Ovary (tissue), 7 donors: ENCODE measurements around the genes FLG, LCE5A, SPRR2E, NPR1 and INTS3.

- PRO-cap, 7 experiments = peak in 7 of 7 experiments; most common plus-strand start chr1:151905241 (in 7); most common minus-strand start chr1:151905173 (in 2)
- RAMPAGE, long total RNA, 2 experiments = no peak in any of the 2 experiments
Observed at GRCh38 chr1:151904799-151905402, 4.4 kb downstream of the THEM4 start.

DNA sequence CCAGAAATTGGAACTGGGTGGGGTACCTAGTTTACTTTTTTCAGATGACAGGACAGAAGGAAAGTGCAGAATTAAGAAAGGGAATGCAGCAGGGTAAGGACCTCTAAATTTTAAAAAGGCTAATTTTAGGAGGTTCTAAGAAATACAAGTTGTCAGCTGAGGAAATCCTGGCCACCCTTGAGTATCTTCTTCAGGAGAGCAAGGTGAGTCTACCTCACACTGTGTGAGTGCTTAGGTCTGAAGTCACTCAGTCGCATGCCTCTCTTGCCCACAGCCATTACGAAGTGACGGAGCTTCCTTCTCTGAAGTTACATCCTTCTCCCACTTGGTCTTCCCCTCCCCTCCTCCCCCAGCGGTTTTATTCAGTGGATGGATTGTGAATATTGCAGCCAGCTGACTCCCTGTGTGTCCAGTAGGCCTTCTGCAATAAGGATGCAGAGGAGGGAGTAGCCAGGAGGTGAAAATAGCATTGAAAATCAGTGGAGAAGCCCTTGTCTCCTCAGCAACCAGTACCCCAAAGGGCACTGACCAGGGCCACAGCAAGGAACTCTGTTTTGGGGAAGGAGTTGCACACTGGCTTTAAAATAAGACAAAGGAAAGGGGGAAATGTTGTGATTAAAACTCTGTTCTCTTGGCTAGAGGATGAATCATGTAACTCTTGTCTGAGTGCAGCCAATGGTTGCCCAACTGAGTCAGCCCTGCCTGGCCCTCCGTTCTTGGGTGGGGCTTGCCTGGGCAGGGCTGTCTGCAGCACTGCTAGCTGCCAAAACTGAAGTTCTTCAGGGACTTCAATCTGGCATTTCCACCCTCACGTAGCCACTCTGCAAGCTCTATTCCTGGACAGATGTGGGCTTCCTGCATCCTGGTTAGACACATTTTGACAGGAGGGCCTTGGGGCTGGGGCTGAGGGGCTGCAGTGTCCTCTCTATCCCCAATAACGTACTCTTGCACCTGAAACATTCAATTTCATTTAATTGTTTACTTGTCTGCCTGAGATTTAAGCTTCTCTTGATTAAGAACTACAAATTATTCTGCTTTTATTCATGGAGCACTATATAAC, 4.3 kb downstream of the S100A10 start:
- PRO-cap, 7 experiments = peak in 1 of 7 experiments; most common plus-strand start position 782 of the sequence (in 1)
- RAMPAGE, long total RNA, 2 experiments = no peak in any of the 2 experiments

DNA sequence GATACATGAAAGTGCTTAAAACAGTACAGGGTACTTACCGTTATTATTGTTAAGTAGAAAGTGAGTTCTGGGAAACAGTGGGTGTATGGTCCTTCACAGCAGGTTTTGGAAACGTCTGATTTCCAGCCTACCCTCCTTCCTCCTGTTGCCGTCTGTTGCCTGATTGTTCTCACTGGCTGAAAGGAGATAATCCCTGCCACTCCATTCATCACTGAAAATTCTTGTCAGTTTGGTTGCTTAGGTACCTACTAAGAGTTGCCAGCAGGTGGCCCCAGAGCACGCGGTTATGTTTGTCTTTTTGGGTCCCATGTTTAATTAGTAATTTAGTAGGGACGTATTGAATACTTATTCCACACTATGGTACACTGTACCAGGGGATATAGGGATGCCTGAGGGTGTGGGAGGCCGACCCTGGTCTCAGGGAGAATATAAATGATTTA, 30.7 kb upstream of the RPTN start:
- PRO-cap, 7 experiments = no peak in any of the 7 experiments
- RAMPAGE, long total RNA, 2 experiments = no peak in any of the 2 experiments

DNA sequence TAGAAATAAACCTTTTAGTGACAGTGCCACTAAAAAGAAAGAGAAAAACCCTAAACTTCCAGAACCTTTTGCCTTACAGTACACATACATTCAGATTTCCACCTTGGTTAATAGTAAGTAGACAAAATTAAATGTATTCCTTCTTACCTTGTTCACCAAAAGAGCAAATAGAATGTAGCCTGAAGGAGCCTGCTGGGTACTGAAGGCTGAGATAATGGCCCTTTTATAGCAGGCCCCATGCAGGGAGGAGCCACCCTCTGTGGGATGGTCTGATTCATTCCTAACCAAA, at the start of gene FLG:
Gene FLG, minus strand, starts transcription at position 198 of the 289 bp plus-strand sequence.
- PRO-cap, 7 experiments = no peak in any of the 7 experiments
- RAMPAGE, long total RNA, 2 experiments = no peak in any of the 2 experiments

GRCh38 chr1:152442737-152443238, 28.7 kb upstream of the CRNN start:
- PRO-cap, 7 experiments = no peak in any of the 7 experiments
- RAMPAGE, long total RNA, 2 experiments = no peak in any of the 2 experiments

DNA sequence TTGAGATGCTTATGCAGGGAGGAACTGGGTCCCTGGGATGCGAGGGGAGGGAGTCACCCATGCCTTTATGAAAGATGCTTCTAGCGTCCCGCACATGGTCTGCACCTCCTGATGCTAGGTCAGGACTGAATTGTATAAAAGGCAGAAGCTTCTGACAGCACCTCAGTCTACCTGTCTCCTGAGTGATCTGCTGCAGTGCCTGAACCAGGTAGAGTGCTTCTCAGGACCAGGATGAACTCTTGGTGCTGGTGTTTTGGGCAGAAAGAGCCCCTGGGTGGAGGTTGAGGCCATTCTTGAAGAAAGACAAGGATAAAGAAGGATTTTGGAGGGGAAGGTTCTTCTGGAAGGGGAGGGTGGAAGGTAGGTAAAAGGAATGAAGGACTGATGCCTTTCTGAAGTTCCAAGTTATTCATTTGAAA, at the start of gene LCE5A:
Gene LCE5A, plus strand, starts transcription at position 165 of the 419 bp plus-strand sequence.
- PRO-cap, 7 experiments = no peak in any of the 7 experiments
- RAMPAGE, long total RNA, 2 experiments = no peak in any of the 2 experiments

DNA sequence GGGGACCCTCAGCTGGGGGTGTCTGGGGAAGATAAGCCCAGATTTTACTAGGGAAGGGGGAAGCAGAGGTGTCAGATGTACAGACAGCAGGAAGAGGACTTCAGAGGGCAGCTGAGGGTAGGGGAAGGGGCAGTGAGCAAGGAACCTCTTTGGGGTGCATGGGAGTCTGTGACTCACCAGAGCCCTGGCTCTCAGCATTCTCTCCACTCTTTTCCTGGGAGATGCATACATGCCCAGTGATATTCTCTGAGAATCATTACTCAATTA, 416 bp upstream of the LCE3B start:
- PRO-cap, 7 experiments = no peak in any of the 7 experiments
- RAMPAGE, long total RNA, 2 experiments = no peak in any of the 2 experiments

DNA sequence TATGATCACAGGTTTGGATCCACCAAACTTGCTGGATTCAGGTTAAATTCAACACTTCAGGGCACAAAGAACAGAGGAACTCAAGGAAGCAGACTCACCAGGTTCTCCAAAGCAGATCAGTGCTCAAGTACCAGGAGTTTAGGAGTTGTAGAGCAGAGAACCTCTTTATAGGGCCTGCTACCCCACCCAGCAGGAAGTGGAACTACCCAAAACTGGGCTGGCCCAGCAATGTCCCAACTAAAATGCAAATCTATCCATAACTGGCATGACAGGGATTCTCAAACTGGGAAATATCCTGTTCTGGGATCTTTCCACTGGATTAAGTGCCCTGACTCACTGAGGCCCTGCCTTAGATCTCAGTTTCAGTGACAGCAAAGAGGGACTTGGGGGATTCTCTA, at the start of gene SPRR2E:
Gene SPRR2E, minus strand, starts transcription at position 141 of the 398 bp plus-strand sequence.
- PRO-cap, 7 experiments = no peak in any of the 7 experiments
- RAMPAGE, long total RNA, 2 experiments = no peak in any of the 2 experiments

DNA sequence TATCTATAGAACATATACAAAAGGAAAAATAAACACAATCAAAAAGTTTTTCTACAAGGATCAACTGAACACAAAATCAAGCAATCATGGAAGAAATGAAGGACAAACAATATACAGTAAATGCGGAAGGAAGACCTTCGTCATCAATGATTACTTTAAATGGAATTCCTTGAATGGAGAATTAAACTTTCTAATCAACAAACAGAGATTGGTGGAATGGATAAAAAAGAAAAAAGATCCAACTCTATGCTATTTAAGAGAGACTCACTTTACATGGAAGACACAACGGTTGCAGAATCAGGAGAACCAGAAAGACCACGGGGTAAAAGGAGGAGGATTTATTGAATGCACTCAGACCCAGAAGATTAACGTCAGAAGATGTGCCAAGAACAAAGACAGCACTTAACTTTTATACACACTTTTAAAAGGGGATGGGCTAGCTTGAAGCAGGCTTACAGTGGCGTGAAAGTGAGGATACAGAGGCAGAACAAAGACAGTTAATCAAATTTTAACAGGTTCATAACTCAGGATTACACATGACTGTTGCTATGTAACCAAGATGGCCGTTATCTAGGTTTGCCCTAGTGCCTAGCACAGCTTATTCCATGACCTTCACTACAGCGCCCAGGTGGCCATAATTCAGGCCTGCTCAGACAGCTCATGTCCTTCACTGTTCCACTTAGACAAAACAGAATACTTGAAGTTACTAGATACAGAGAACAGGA, 5.9 kb upstream of the SPRR2F start:
- PRO-cap, 7 experiments = peak in 5 of 7 experiments; most common plus-strand start position 449 of the sequence (in 4); most common minus-strand start position 384 of the sequence (in 3)
- RAMPAGE, long total RNA, 2 experiments = start-site peak on the minus strand in 2 of 2 experiments, centred at positions 309 to 345 of the sequence, 52 to 2,528 reads per replicate

DNA sequence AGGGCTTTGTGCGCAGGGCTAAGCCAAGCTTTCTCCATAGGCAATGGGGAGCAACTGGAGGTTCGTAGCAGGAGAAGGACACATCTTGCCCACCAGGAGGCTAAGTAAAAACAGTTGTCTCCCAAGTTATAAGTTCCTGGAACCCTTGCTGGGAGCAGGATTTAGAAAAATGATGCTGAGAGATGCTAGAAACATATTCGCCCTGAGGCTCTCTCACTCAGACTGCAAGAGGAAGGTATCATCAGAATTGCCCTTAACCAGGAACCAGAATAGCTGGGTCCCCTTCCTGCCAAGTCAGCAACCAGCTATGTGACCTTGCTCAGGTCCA, 717 bp upstream of the S100A9 start:
- PRO-cap, 7 experiments = no peak in any of the 7 experiments
- RAMPAGE, long total RNA, 2 experiments = no peak in any of the 2 experiments

DNA sequence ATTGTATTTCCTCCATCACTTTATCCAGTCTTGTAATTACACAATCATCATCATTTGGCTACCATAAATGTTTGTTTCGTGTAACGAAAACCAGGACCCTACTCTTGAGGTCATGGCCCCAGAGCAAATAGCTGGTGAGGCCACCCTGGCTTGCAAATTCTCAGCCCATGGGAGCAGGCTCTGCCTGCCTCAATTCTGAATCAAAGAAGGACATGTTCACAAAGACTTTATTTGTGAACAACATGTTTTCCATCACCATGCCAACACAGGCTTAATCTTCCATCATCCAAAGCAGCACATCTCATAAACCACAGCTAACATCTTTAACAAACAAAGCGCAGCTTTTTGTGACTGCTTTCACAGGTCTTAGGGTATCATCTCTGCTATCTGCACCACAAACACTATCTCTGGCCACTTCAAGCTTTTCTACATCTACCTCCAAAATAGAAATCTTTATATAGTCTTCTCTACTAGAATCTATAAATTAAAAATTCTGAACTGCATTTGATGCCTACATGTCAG, 33.2 kb upstream of the S100A7 start:
- PRO-cap, 7 experiments = no peak in any of the 7 experiments
- RAMPAGE, long total RNA, 2 experiments = no peak in any of the 2 experiments

DNA sequence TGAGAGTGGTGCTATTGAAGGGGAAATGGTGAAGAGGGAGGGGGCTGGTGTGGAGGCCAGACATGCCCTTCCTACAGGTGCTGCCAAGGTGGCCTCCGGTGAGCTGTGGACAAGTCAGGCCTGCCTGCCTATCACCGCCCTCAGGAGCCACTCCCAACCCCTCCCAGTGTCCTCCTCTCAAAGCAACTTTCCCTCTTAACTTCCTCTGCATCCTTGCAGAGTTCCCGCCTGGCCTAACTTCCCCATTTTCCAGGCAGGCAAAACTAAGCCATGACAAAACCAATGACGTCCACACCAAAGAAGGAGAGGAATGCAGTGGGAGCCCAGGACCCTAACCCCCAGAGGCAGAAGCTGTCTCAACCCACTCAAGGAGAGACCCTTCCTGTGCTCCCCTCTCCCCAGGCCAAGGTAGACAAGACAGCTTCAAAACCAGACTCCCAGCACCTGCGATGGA, 948 bp upstream of the S100A6 start:
- PRO-cap, 7 experiments = no peak in any of the 7 experiments
- RAMPAGE, long total RNA, 2 experiments = no peak in any of the 2 experiments

DNA sequence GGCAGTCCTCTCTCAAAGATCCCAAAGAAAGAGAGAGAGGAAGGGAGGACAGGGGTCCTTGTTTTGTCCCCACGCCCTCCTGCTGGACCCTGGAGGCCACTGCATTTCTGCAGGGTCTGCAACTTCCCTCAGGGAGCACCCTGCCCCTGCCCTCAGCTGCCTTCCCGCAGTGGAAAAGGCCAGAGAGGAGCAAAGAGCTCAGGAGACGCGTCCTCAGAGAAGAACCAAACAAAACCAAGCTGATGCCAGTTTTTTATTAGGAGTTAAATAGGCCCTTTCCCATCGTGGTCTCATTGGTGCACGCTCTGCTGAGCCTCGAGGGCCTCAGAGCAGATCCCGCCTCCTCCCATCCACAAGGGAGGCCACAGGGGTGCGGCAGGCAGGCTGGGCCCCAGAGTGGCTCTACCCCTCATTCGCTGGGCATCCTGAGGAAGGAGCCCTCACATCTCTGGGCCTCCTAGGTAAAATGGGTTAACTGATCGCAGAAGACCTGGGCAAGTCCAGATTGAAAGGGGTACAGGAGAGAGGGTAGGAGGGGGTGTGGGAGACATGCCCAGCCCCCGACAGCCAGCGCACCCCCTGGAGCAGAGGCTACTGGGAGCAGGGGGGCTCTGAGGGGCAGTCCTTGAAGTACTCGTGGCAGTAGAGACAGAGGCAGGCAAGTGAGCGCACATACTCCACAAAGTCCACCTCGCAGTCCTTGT, 1.6 kb upstream of the S100A4 start:
- PRO-cap, 7 experiments = no peak in any of the 7 experiments
- RAMPAGE, long total RNA, 2 experiments = no peak in any of the 2 experiments

DNA sequence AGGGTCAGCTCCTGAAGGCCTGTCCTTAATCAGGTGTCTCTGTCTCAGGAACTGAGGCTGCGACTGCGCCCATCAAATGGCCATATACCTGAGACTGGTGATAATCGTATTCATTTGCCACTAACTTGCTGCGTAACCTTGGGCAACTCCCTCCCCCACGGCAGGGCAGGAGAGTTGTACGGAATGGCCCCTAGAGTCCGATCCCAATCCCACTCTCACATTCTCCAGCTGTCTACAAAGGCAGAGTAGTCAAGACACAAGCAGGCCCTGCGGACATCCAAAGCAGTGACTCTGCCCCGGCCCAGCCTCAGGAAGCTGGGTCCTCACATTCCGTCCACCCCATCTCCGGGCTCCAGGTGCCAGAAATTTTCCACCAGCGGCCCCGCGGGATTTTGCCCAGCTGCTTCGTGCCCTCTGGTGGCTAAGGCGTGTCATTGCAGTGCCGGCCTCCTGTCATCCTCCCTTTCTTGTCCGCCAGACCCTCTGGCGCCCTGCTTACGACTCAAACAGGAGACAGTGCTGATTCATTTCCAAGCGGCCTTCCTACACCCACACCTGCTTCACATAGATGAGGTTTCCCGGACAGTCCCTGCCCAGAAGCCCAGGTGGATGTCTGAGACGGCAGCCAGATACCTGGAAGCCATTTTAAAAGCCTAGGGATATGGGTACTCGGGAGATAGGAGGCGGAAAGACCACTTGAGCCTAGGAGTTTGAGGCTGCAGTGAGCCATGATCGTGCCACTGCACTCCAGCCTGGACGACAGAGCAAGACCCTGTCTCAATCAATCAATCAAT, 2.9 kb upstream of the S100A2 start:
- PRO-cap, 7 experiments = peak in 6 of 7 experiments; most common plus-strand start position 439 of the sequence (in 1); most common minus-strand start position 347 of the sequence (in 3)
- RAMPAGE, long total RNA, 2 experiments = no peak in any of the 2 experiments

GRCh38 chr1:153577392-153578108, 11.9 kb upstream of the S100A2 start:
- PRO-cap, 7 experiments = no peak in any of the 7 experiments
- RAMPAGE, long total RNA, 2 experiments = no peak in any of the 2 experiments

DNA sequence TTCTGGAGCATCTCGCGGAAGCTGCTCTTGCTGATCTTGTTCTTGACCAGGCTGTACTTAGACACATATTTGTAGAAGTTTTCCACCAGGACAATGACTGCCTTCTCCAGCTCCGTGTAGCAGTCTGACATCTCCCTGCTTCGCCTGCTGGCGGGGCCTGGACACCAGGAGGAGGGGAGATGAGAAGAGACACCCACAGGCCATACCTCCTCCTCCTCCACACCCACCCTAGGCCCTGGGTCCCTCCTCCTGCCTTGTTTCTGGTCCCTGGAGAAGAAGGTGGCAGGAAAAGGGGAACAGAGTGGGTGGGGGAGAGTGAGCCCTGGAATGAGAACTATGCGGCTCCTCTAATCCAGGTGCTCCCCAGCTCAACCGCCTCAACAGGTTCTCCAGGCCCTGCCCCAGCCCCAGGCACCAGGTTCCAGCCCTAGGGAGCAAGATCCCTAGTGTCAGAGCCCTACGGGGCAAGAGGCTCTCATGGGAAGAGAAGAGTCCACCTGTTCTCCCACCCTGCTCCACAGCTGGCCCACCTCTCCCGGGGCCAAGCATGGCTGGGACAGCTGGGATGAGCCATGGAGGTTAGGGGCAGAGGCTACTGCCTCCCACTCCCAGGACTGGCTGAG, 4.8 kb downstream of the S100A16 start:
- PRO-cap, 7 experiments = peak in 2 of 7 experiments; most common plus-strand start position 257 of the sequence (in 1); most common minus-strand start position 126 of the sequence (in 1)
- RAMPAGE, long total RNA, 2 experiments = no peak in any of the 2 experiments

DNA sequence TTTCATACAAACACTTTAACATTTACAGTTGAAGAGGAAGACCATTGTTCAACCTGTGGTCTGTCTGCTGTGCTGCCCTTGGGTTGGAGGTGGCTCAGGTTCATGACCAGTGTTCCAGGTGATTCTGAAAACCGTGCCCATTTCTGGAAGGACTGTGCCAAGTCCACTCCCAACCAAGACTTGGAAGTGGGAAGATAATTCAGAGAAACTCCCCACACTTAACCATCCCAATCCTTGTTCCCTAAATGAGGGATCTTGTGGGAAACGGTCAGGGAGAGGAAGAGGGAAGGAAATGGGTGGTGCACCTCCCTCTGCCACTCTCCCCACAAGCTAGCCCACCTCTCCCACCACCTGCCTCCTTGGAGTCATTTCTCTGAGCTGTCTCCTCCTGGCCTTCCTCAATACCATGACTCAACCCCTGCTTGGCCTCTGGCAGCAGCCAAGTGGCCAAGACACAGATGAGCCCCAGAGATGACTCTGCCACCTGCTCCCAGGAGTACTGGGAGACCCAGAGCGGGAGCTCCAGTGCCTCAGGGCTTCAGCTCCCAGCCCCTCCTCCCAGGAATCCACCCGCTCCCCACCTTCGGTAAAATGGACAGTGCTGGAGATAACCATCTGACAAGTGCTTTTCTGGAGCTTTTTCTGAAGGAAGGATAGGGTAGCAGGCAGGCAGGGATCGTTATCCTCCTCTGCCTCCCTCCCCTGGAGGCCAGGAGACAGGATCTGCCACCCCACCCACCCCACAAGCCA, 2.7 kb downstream of the S100A16 start:
- PRO-cap, 7 experiments = no peak in any of the 7 experiments
- RAMPAGE, long total RNA, 2 experiments = no peak in any of the 2 experiments

GRCh38 chr1:153678075-153679097, at the start of gene NPR1:
Gene NPR1 (plus strand): TSS chr1:153678688.
- PRO-cap, 7 experiments = peak in 7 of 7 experiments; most common plus-strand start chr1:153678688 (in 7); most common minus-strand start chr1:153678693 (in 3)
- RAMPAGE, long total RNA, 2 experiments = start-site peak on the plus strand in 2 of 2 experiments, at chr1:153678584-153678714 at its widest, 27 to 97 reads per replicate; start-site peak on the minus strand in 1 of 2 experiments, at chr1:153678694-153678767 at its widest, 5 reads per replicate

GRCh38 chr1:153727872-153728258, at the start of gene INTS3:
Gene INTS3 (plus strand): TSS chr1:153728050.
- PRO-cap, 7 experiments = peak in 7 of 7 experiments; most common plus-strand start chr1:153728073 (in 4)
- RAMPAGE, long total RNA, 2 experiments = start-site peak on the plus strand in 2 of 2 experiments, at chr1:153728050-153728078 at its widest, 352 to 483 reads per replicate

DNA sequence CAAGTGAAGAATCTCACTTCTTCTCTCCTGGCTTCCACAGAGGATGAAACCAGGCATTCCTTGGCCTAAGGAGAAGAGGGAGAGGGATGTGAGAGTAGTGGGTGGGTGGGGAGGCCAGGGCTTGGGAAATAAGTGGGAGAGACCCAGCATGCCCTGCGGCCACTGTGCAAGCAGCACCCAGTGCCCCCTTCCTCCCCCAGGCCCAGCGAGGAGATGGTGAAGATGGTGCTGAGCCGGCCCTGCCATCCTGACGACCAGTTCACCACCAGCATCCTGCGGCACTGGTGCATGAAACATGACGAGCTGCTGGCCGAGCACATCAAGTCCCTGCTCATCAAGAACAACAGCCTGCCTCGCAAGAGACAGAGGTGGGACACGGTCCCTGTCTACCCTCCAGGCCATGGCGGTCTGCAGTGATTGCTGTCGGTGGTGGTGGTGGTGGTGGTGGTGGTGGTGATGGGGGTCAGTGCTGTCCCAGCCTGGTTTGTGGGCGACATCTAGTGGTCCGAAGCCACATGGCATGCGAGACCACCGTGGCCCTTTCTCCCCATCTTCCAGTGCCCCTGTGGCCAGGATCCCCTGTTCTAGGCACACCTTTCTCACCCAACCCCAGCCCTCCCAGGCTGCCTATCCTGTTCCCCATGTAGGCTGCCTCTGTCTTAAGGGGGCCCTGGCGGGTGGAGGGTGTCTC, 3.5 kb upstream of the SLC27A3 start:
- PRO-cap, 7 experiments = no peak in any of the 7 experiments
- RAMPAGE, long total RNA, 2 experiments = no peak in any of the 2 experiments